Omental fat pad (tissue), 4 donors: ENCODE measurements around a stretch of chr2.

- PRO-cap, result no peak
- RAMPAGE, long total RNA, 4 experiments, result no peak in any of the 4 experiments
These were observed 1.4 kb downstream of the B3GNT2 start for GRCh38 chr2:62197304-62197635.

DNA sequence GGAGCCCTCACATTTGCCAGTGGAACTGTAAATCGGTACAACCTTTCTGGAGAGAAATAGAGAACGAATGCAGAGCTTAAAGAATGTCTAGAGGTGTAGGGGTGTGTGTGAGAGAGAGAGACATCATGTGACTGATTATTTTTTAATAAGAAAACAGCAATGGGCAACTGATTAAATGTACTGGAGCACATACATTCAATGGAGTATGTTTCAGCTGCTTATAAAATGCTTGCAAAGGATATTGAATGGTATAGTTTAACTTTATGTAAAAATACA is 392 bp upstream of the TMEM17 start:
- PRO-cap, result no peak
- RAMPAGE, long total RNA, 4 experiments, result no peak in any of the 4 experiments

DNA sequence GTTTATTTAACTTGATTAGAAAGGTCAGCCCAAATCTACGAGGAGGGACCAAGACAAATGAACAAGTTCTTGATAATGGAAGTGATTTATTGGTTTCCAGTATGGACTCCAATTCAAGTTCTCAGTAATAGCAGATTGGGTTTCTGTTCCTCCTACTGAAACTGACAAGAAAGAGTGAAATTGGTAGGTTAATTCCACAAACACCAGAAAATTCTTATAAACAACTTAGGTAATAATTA is 51.8 kb upstream of the EHBP1 start:
- PRO-cap, result no peak
- RAMPAGE, long total RNA, 4 experiments, result no peak in any of the 4 experiments

GRCh38 chr2:62698482-62699059 is 6.9 kb upstream of the EHBP1 start:
- PRO-cap, result no peak
- RAMPAGE, long total RNA, 4 experiments, result no peak in any of the 4 experiments

DNA sequence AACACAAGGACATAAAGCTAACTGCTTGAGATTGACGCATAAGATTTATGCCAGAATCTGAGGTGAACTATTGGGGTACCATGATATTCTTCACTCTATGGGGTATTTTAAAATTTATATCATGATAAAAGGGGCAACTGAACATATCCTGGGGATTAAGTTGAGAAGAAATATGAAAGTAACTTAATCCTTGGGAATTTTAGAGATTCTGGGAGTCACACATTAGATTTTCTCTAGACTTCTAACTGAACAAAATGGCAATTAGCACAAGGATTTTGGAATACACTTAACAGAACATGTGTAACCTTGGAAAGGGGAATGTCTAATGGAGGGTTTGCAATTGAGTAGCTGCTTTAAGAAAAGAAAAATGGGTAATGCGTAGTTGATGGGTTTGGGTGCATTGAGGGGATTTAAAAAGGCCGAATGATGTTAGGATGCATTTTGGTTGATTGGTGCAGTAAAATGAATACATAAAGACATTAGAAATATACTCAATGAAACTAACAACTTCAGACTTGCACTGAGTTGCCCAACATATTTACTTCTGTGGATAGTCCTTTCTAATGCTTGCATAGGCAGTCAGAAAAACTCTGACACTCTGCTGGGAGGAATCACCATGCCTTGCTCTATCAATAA is 24.9 kb upstream of the OTX1 start:
- PRO-cap, result no peak
- RAMPAGE, long total RNA, 4 experiments, result no peak in any of the 4 experiments

DNA sequence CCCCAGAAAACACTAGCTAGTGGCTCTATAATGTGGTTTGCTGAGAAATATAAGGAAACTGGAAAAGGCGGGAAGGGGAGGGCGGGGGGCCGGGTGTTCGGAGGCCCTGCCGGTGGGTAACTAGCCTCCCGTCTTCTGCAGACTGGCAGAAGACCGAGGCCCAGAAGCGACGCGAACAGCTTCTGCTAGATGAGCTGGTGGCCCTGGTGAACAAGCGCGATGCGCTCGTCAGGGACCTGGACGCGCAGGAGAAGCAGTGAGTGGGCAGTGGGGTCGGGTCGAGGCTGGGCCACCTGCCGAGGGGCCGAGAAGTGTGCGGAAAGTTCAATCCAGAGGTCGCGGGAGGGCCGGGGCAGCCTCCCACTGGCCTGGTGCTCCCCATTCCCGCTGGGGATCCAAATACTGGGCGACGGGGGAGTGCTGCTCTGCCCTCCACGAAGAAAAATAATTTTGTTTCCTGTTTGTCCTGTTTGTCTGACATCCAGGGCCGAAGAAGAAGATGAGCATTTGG is 5.7 kb upstream of the OTX1 start:
- PRO-cap, result no peak
- RAMPAGE, long total RNA, 4 experiments, result no peak in any of the 4 experiments

GRCh38 chr2:63049296-63049643 is 1.4 kb upstream of the OTX1 start:
- PRO-cap, result no peak
- RAMPAGE, long total RNA, 4 experiments, result no peak in any of the 4 experiments

GRCh38 chr2:63054956-63055816 is 4.6 kb downstream of the OTX1 start:
- PRO-cap, result no peak
- RAMPAGE, long total RNA, 4 experiments, result no peak in any of the 4 experiments

DNA sequence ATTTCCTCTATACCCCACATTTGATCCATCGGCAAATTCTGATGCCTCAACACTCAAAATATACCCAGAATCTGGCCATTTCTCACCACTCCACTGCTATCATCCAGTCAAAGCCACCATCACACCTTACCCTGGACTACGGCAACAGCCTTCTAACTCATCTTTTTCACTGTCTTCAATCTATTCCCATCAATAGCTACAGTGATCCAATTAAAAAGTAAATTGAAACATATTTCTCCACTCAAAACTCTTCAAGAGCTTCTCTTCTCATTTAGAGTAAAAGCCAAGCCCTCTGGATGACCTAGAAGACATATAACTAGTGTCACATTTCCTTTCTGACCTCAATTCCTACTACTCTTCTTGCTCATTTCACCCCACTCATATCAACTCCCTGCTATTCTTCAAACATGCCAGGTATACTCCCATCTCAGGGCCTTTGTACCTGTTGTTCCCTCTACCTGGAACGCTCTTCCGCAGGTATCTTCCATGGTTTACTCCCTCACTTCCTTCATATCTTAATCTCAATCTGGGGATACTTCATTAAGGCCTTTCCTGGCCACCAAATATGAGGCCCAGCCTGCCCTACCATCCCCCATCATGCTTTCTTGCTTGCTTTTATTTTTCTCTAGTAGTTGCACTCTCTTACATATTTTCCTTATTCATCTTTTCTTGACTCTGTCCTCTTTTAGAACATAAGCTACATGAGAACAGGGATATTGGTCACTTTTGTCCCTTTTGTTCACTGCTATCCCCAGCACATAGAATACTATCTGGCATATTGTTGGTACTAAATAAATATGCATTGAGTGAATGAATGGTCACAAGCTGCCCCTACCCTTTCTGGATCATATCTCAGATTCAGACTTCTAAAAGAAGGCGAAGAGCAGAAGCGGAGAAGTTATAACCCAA is 117.6 kb downstream of the WDPCP start:
- PRO-cap, result no peak
- RAMPAGE, long total RNA, 4 experiments, result no peak in any of the 4 experiments

GRCh38 chr2:63589642-63590163 is 940 bp downstream of the MDH1 start:
- PRO-cap, result no peak
- RAMPAGE, long total RNA, 4 experiments, result no peak in any of the 4 experiments

GRCh38 chr2:63821992-63822353 is 19.7 kb upstream of the UGP2 start:
- PRO-cap, result no peak
- RAMPAGE, long total RNA, 4 experiments, result no peak in any of the 4 experiments

GRCh38 chr2:63840753-63840919 is 1.1 kb upstream of the UGP2 start:
- PRO-cap, result unidirectional peak, minus-strand start at chr2:63840822
- RAMPAGE, long total RNA, 4 experiments, result start-site peak on the minus strand in 1 of 4 experiments, at chr2:63840794-63840826 at its widest, 22 reads per replicate

GRCh38 chr2:63886041-63886874 is 44.6 kb downstream of the UGP2 start:
- PRO-cap, result no peak
- RAMPAGE, long total RNA, 4 experiments, result no peak in any of the 4 experiments

DNA sequence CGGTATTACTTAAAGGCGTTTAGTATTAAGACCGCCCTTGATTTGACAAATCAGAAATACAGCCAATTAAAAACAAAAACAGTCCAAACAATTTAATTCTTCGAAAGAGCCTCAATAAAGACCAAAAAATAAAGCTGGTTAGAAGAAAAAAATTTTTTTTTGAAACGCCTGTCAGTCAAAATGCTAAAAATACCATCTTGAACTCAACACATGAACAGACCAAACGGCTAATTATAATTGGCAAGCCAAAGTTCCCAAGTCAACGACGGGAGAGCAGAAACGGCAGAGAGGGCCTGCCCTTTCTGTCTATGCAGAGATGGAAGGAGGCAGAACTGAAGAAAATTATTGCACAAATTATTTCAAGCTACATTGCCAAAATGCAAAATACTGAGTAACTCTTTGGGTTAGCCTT is 1.1 kb downstream of the VPS54 start:
- PRO-cap, result no peak
- RAMPAGE, long total RNA, 4 experiments, result no peak in any of the 4 experiments

DNA sequence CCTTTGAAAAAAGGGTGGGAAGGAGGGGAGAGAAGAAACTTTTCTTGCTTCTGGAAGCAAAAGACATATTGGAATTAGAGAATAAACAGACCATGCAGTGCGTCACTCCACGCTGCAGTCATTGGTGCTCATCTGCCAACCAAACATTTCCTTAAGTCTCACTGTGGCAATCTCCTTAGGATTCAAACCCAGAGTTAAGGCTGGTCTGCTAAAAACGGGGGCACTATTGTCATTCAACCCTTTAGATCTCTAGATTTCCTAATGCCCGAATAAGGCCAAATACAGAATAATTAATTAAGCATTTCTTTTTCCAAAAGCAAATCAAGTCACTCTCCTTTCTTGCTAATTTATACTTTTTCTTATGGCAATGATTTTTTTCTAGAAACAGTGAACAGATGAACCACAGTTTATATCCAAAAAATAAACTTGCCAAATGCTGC is 50.8 kb downstream of the PELI1 start:
- PRO-cap, result no peak
- RAMPAGE, long total RNA, 4 experiments, result no peak in any of the 4 experiments

GRCh38 chr2:64203834-64204785 is 59.9 kb upstream of the PELI1 start:
- PRO-cap, result no peak
- RAMPAGE, long total RNA, 4 experiments, result start-site peak on the minus strand in 1 of 4 experiments, at chr2:64204469-64204493 at its widest, 7 reads per replicate

- PRO-cap, result no peak
- RAMPAGE, long total RNA, 4 experiments, result no peak in any of the 4 experiments
These were observed 78.9 kb upstream of the PELI1 start for GRCh38 chr2:64223128-64223595.

DNA sequence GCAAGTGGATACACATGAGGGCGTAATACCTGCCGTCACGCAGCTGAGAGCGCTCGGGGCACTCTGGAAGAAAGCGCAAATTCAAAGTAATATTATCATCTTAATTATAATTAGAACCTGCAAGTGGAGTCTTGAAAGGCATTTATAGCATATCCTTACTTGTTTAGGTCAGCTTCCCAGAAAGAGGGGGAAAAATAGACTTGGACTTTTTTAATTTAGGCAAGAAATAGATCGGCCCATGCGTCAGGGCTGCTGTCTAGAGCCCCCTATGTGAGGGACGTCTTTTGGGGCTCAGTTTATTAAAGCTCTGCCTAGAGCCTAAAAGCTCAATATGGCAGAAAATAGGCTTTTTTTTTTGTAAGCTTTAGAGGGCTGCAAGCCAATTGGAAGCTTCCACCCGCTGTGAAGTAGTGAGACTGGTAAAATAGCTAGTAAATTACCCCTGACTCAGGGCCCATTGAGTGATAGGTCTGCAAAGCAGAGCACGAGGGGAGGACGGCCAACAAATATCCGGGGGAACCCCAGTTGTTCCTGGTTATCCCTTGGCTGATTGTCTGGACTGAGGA is 142.2 kb upstream of the LGALSL start:
- PRO-cap, result no peak
- RAMPAGE, long total RNA, 4 experiments, result no peak in any of the 4 experiments

- PRO-cap, result no peak
- RAMPAGE, long total RNA, 4 experiments, result no peak in any of the 4 experiments
These were observed 47.4 kb upstream of the LGALSL start for GRCh38 chr2:64406633-64406965.

DNA sequence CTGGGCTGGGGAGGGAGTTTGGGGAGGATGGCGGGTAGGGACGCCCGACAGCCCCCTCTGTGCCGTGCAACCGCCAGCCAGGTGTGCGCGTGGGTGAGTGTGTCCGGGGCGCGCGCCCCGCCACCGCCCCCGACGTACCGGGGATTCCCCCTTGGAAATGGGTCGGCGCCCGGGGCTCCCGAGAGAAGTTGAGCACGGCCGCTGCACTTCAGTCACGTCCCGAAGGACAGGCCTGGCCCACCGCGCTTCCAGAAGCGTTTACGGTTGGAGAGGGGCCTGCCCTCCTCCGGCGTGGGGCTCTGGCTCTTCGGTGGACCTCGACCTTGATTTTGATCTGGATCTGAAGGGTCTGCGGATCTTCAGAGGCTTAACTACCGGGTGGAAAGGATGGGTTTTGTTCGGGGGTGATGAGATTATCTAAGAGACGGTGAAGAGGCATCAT is 843 bp downstream of the LGALSL start:
- PRO-cap, result no peak
- RAMPAGE, long total RNA, 4 experiments, result no peak in any of the 4 experiments